Esophagus squamous epithelium (tissue), 4 donors: Measurements from ENCODE around the genes CLMP, GRAMD1B, OR10S1, OR8D2 and ROBO3.

- PRO-cap, result unidirectional peak, minus-strand start at chr11:122146590
- RAMPAGE, long total RNA, 4 experiments, result no peak in any of the 4 experiments
Observed at GRCh38 chr11:122146481-122146742, 30.4 kb upstream of the BLID start.

DNA sequence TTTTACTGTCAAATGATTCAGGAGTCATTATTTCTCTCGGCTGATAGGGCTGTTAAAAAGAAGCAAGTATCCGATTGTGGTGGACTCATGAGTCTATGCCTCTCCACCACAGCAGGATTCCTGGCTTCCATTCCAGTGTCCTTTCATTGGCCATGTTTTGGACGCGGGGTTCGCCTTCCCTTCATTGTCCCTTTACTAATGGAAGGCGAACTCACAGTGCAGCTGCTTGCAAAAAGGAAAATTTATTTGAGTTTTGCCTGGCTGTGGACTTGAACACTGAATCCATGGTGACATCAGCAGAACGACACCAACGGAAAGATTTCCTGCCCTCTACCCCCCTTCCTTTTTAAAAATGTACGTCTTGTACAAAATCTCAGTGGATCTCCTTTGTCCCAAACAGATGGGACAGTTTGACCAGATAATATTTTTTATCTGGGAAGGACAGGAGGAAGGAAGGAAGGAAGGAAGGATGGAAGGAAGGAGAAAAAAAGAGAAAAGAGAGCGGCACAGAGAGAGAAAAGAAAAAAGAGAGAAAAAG, 40.2 kb upstream of the BLID start:
- PRO-cap, result no peak
- RAMPAGE, long total RNA, 4 experiments, result no peak in any of the 4 experiments

- PRO-cap, result no peak
- RAMPAGE, long total RNA, 4 experiments, result no peak in any of the 4 experiments
Observed at GRCh38 chr11:122196833-122197646, 81.0 kb upstream of the BLID start.

DNA sequence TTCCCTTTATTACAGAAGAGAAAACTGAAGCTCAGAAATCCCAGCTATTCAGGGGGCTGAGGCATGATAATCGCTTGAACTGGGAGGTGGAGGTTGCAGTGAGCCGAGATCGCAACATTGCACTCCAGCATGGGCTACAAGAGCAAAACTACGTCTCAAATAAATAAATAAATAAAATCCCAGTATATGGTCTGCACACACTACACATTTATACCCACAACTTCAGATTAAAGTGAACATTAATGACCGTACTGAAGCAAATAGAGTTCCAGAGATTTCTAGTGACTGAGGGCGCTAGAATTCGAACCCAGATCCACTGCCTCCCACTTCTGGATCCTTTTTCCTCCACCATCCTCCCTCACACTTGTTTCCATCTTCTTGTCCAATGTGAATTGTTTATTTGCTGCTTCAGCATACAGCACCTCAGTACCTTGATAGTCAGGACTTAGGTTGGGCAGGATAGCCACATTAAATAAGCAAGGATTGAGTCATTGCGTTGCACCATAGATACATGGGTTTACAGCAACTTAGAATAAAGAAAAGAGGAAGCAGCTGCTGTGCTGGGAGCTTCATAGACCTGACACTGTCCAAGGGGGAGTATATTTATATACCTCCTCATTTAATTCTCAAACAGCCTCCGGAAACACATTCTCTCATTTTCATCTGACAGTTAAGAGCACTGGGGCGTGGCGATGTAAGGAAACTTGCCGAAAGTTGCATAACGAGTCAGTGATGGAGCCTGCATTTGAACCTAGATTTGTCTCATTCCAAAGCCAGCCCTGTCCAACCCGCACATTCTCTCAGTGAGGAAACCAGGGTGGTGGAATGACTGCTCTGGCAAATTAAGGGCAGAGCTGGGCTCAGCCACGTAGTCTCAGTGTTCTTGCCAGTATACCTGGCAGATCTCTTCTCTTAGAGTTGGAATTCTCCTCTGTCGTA, 42.0 kb downstream of the UBASH3B start:
- PRO-cap, result bidirectional peak, plus-strand start at position 724 of the sequence, minus-strand start at position 579 of the sequence
- RAMPAGE, long total RNA, 4 experiments, result no peak in any of the 4 experiments

DNA sequence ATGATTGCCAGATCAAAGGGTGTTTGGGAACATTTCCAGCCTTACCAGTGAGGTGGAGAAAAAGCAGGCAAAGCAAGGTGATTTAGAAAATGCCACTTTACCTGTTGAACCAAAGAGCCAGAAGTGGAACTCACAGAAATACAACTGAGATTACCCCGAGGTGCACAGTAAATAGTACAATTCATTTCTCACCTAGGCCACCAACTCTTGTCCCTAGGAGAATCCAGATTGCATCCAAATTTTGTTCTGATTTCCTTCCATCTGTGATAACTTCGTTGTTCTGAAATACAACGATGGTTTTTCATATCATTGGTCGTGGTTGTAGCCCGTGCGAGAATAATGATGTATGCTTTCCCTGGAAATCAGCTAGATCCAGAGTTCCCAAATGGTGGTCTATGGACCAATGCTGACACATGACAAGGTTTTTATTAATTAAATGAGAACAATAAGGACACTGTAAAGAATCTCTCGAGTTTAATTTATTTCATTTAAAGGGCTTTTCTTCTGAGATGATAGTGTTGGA, 21.8 kb upstream of the BSX start:
- PRO-cap, result no peak
- RAMPAGE, long total RNA, 4 experiments, result no peak in any of the 4 experiments

DNA sequence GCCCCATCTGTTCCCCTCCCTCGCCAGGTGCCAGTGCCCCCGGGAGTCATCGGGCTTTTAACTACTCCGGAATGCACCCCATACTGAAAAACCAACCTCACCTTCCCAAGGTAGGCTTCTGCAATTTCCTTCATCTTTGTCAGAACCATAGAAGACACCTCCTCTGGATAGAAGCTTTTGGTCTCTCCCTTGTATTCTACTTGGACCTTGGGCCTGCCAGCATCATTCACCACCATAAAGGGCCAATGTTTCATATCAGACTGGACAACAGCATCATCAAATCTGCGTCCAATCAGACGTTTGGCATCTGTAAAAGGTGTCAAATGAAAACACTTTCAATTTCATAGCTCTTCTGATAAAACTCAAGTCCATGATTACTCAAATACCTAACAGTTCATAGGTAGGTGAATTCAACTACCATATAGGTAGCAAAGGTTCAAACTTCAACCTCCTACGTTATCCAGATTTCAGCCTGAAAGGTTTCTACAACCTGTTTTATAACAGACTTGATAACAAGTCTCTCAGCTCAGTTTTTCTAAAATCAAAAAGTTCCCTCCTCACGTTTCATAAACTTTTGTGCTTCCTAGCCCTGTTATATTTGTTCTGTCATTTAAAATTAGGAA, 1.3 kb downstream of the HSPA8 start:
- PRO-cap, result no peak
- RAMPAGE, long total RNA, 4 experiments, result no peak in any of the 4 experiments

DNA sequence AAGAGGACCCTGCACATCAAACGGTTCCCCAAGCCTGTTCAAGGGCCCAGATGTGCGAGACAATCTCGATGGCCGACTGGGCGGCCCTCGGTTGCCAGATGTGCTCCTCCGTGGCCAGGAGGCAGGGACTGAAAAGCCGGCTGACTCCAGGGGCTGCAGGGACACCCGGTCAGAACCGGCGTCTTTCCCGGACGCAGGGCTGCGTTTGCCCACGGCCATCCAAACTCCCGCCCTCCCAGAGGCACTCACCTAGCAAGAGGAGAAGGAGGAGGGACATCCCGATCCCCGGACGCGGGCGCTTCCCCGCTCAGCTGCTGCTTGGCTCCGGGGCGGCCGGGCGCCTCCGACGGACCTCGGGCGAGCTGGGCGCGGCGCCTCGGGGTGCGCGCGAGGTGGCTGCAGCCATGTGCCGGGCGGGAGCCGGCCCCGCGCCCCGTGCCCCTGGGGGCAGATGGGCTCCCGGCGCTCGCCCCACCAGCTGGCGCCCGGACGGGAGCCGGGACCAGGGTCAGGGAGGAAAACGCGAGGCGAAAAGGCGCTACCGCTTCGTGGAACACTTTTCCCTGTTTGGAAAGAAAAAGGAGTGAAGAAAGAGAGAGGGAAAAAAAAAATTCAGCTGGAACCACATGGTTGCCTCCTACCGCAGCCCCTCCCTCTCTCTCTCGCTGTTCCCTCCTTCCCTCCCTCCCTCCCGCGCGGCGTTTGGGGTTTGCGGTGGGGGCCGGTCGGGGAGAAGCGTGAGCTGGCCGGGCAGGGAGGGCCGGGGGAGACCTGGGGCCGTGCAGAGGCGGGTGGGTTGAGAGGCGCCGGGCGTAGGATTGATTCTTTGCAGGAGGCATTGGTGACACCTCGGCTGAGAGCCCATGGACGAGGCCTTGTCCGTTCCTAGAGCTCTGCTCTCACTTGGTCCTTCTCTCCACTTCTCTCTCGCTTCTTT, at the start of gene CLMP:
Gene CLMP (minus strand): TSS at position 585 of the 937 bp plus-strand sequence.
- PRO-cap, result bidirectional peak, plus-strand start at position 310 of the sequence, minus-strand start at position 201 of the sequence; bidirectional peak, plus-strand start at position 731 of the sequence, minus-strand start at position 569 of the sequence
- RAMPAGE, long total RNA, 4 experiments, result no peak in any of the 4 experiments

DNA sequence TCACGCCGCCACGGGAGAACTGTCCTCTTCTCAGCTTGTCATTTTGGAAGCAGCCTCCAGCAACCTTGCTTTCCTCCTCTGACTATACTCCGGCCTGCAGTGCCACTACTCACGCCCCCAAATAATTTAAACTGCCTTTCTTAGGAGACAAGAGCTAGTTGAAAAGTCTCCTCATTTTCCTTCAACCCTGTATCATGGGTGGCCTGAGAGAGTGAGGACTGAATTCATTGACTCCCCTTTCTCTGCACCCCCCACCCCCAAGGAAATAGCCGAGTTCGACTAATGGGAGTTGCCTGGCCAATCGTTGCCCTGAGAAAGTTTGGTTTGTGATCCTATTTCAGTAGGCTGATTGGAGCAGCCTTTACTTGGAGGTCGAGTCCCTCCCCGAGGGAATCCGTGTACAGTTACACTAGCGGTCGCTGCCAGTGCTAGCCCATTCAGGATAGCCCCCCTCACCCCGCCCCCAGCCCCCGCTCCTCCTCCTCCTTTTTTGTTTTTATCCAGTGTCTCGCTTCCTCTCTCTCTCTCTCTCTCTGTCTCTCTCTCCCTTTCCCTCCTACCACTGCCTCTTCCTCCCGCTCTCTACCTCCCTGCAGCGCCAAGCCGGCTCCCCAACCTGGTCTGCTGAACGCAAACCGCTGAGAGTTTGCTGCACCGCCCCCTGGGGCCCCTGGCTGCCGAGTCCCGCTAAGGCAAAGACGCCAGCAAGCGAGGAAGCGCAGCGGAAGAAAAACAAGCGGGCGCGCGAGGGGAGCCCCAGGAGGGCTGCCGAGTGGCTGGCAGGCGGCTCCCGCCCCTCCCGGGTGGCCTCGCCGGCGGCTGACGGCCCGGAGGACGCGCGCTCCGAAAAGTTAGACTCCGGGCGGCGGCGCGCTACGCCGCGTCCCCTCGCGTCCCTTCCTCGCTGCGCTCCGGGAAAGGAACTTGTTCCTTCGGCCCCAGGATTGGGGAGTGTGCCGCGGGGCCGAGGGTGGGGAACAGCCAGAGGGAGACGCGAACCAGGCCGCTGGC, at the start of gene GRAMD1B:
Gene GRAMD1B (plus strand): TSS at position 524 of the 1,011 bp plus-strand sequence.
- PRO-cap, result bidirectional peak, plus-strand start at position 854 of the sequence, minus-strand start at position 584 of the sequence
- RAMPAGE, long total RNA, 4 experiments, result no peak in any of the 4 experiments

- PRO-cap, result no peak
- RAMPAGE, long total RNA, 4 experiments, result no peak in any of the 4 experiments
Observed at GRCh38 chr11:123488172-123489151, 58.4 kb downstream of the GRAMD1B start.

- PRO-cap, result no peak
- RAMPAGE, long total RNA, 4 experiments, result no peak in any of the 4 experiments
Observed at GRCh38 chr11:123574399-123575101, 79.9 kb downstream of the SCN3B start.

GRCh38 chr11:123977533-123977960, at the start of gene OR10S1:
OR10S1 (minus strand) TSS chr11:123977781.
- PRO-cap, result no peak
- RAMPAGE, long total RNA, 4 experiments, result no peak in any of the 4 experiments

- PRO-cap, result no peak
- RAMPAGE, long total RNA, 4 experiments, result no peak in any of the 4 experiments
Observed at GRCh38 chr11:124320119-124320370, at the start of gene OR8D2. OR8D2 (minus strand) TSS chr11:124320197.

GRCh38 chr11:124470395-124471393, 25.2 kb upstream of the OR8B8 start:
- PRO-cap, result no peak
- RAMPAGE, long total RNA, 4 experiments, result no peak in any of the 4 experiments

DNA sequence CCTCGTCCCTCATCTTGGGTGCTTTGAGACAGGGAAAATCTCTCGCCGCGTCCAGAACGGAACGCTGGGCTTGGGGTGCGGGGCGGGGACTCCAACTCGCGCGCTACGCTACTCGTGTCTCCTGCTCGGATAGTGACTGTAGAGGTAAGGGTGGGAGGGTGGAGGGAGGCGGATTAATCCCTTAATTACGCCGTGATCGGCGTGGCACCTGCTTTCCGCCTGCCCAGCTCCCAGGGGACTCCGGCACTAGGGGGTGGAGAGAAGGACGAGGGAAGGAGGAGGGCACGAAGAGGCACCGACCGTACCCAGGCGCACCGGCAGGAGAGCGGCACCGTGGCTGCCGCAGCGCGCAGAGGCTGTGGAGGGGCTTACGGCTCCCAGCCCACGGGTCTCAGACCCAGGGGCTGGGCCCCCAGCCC, at the start of gene ROBO3:
Gene ROBO3 (plus strand): TSS at position 302 of the 419 bp plus-strand sequence.
- PRO-cap, result no peak
- RAMPAGE, long total RNA, 4 experiments, result no peak in any of the 4 experiments

- PRO-cap, result unidirectional peak, minus-strand start at chr11:124893161
- RAMPAGE, long total RNA, 4 experiments, result no peak in any of the 4 experiments
Observed at GRCh38 chr11:124892984-124893727, 4.5 kb downstream of the ROBO4 start.

DNA sequence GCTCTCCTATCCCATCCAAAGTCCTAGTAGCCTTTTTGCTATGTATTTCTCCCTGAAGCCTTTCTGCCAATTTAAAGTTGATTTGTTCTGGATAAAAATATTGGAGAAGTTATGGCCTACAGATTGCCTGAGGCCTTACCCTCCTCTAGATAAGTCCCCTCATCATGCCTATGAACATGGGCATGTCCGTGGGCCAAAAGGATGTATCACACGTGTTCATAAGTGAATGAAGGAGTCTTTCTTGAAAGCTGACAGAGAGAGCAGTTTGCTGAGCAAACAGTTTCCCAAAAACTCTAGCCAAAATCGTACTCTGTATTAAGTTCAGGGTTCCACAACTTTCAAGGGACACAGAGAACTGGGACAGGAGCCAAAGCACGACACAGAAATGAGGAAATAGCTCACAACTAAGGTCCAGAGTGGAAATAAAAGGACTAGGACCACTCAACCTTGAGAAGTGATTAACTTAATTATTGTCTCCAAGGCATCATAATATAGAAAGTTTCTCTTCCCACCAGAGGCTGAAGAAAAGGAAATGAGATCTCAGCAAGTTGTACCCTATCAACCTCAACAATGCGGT, 6.6 kb downstream of the HEPACAM start:
- PRO-cap, result no peak
- RAMPAGE, long total RNA, 4 experiments, result no peak in any of the 4 experiments

DNA sequence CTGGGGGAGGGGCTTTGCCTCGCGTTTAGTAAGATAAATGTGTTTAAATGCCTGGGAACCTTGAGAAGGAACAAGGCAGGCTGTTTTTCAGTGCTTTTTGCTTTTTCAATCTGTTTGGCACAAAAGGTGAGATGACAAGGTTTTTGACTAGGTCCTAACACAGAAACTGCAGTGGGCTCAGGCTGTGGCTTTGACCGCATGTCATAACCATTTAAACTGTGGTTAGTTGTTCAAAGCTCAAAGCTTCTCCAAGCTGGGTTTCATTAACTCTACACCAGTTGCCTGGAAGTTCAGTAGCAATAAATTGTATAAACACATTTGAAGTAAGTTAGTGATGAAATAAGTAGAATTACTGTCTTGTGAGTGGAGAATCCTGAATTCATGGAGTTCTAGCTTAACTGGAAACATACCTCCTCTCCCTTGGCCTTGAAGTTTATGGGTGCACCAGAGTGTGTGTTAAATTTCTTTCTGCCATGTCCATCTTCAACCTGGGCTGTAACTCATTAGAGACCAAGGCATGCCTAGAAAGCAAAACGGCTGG, 3.7 kb downstream of the PKNOX2 start:
- PRO-cap, result no peak
- RAMPAGE, long total RNA, 4 experiments, result no peak in any of the 4 experiments

DNA sequence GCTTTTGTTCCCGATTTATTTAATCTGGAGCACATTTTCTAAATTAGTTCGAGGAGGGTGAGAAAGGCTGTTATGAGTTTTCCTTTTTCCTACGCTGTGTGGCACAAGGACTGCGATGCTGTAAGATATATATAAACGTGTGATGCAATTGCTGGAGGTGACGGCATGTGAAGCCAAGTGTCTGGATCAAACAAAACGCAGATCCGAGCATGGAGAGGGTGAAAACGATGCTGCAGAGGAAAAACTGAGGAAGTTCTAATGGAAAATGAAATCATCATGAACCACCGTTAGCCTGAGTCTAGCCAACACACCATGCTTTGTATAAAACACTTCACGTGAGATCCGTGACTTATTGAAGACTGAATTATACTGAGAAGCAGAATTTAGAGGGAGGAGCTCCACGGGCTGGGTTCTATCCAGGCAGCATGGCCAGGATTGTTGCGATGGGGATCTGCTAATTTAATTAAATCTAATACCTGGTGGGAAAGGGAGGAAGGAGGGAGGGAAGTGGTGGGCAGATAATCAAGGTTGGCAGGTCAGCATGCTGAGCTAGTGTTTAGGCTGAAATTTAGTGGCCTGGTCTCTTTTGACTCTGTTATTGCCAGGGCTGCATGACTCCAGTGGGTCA, 4.5 kb downstream of the PKNOX2 start:
- PRO-cap, result bidirectional peak, plus-strand start at position 193 of the sequence, minus-strand start at position 100 of the sequence
- RAMPAGE, long total RNA, 4 experiments, result no peak in any of the 4 experiments

DNA sequence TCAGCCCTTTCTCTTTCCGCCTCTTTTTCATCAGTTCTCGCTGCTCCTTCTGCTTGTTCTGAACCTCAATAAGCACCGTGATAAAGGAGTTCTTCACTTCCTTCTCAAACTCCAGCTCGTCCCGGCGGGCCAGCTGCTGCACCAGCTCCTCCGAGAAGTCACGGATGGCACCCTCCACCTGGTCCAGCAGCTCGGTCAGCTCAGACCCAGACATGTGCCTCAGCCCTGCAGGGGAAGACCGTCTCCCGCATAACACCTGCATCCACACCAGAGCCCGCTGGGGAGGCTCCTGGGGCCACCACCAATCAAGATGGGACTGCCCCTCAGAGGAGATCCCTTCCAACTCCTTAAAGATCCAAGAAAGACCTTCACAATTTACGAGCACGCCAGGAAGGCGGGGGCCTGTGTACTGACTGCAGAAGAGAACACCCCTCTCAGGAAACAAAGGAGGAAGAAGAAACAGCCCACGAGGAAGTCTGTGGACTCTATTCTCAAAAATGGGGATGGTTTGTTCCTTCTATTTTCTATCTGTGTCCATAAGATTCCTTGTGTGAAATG, 40.1 kb downstream of the FEZ1 start:
- PRO-cap, result no peak
- RAMPAGE, long total RNA, 4 experiments, result no peak in any of the 4 experiments

DNA sequence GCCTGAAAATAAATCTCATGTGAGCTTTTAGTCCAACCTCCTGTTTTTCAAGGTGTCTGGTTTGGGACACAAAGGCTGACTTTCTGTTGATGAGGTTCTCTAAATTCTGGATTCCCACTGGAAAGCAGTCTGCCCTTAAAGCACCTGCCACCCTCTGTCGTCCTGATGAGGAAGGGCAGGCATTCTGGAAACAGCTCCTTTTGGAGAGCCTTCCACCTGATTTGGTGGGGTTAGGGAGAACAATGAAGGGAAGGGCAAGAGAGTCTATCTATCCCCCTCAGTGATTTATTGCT, 1.1 kb downstream of the CDON start:
- PRO-cap, result unidirectional peak, plus-strand start at position 165 of the sequence
- RAMPAGE, long total RNA, 4 experiments, result no peak in any of the 4 experiments